ENCODE measurements around a stretch of chr17.

DNA sequence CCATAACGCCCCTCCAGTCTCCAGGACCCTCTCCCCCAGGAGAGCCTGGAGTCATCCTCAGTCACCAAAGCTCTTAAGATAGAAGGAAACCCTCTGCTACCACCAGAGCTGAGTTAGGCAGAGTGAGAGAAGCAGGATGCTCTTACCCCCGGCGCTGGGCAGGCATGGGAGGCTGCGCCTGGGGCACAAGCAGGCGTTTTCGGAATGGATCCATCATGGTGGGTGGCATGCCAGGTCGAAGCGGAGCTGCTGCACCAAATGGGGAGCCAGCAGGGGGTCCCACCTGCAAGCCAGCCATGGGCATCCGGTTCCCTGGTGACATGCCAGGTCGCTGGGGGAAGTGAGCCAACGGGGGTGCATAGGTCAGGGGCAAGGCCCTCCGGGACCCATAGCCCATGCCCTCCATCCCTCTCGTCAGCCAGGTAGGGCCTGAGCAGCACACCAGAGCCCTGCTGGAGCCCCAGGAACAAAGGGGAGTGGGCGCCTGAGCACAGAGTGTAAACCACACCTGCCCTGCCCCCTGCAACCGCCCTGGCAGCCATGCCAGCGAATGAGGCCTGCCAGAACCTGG lies 5.1 kb downstream of the SMARCD2 start:
- PRO-cap, 2 experiments: no peak in any of the 2 experiments

- PRO-cap, 2 experiments: no peak in any of the 2 experiments
These were observed 2.0 kb downstream of the SMARCD2 start for GRCh38 chr17:63840376-63841018.

GRCh38 chr17:63945713-63946186 lies 13.6 kb upstream of the CD79B start:
- PRO-cap, 2 experiments: no peak in any of the 2 experiments

GRCh38 chr17:63962864-63963544 lies 9.7 kb downstream of the SCN4A start:
- PRO-cap, 2 experiments: peak in 1 of 2 experiments; most common plus-strand start chr17:63963405 (in 1); most common minus-strand start chr17:63963196 (in 1)

GRCh38 chr17:64005333-64006356 lies 7.5 kb downstream of the PRR29 start:
- PRO-cap, 2 experiments: no peak in any of the 2 experiments

DNA sequence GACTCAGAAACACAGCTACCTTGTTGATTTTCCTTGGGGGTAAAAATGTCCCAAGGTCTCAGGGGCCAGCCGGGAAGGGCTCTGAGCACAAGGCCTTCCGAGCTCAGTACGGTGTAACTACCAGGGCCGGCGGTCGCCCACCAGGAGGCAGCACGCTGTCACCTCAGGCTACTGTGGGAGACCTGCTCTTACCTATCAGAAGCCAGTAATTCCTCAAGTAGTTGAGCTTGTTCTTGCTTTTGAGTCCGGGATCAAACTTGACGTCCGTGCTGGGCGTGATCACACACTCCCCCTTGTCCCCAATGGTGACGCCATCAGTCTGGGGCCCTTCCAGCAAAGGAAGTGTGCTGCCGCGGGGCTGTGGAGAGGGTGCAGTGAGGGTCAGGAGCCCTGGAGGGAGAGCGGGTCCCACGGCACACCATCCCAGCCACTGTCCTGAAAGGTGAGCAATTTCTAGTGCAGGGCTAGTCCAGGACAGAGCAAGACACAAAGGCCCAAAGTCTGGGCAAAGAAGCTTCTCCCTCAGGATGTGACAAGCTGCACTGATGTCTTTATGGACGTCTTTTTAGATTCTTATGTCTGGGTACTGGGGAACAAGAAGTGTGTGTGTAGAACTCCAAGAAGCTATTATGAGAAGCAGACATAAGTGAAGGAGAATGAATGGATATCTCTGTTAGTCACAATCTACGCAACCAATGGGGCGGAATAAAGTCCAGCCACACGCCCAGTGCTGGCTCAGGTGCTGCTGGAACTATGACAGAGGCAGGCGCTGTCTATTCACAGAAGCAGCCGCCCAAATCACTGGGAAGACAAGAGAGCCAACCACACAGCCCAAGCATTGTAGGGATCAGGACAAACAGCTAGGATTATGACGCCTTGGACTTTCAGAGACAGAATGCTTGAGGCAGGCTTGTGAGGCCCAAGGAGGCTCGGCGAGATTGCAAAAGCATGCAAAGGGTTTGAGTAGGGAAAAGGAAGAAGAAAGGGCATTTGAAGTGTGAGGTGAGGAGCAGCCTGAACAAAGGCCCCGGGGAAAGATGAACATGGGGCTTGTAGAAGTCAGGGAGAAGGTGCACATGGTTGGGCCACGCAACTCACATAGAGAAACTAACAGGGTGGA lies 43.7 kb upstream of the ICAM2 start:
- PRO-cap, 2 experiments: no peak in any of the 2 experiments

GRCh38 chr17:64130243-64131057 lies 506 bp upstream of the ERN1 start:
- PRO-cap, 2 experiments: peak in 2 of 2 experiments; most common plus-strand start chr17:64130354 (in 2); most common minus-strand start chr17:64130756 (in 2)

GRCh38 chr17:64329528-64330085 lies 61.1 kb downstream of the PECAM1 start:
- PRO-cap, 2 experiments: no peak in any of the 2 experiments

- PRO-cap, 2 experiments: no peak in any of the 2 experiments
These were observed 34.2 kb downstream of the PECAM1 start for GRCh38 chr17:64356497-64356802.

DNA sequence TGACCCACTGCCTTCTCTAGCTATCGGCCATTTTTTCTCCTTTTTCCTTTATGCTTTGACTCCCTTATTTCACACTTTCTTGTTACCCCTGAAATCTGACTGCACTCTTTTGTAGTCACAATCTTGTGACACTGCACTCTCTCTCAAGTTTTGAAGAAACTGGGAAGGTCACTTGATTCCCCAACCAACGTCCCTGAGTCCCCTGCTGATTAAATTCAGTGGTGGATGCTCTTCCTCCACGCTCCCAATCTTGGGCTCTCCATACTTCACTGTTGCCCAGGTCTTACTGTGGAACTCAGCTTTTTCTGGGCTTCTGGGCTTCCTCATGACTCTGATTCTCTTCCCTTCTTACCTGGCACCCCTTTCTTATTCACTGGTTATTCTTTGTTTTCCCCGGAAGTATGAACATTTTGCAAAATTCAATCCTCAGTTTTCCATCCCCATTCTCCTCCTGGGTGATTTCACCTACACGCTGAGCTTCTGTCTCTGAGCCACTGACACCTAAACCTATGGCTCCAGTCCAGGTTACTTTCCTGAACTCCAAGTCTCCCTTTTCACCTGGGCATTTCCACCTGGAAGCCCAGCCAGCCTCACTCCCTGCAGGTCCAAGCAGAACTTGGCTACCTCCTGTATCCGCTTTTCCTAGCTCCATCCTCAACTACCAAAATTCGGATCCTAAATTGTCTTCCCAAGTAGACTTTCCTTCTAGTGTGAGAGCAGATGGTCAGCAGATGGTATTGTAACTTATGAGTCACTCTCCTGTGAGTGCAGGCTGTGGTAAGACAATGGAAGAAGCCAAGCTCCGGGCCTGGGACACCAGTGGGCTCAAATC lies 33.6 kb downstream of the PECAM1 start:
- PRO-cap, 2 experiments: no peak in any of the 2 experiments

DNA sequence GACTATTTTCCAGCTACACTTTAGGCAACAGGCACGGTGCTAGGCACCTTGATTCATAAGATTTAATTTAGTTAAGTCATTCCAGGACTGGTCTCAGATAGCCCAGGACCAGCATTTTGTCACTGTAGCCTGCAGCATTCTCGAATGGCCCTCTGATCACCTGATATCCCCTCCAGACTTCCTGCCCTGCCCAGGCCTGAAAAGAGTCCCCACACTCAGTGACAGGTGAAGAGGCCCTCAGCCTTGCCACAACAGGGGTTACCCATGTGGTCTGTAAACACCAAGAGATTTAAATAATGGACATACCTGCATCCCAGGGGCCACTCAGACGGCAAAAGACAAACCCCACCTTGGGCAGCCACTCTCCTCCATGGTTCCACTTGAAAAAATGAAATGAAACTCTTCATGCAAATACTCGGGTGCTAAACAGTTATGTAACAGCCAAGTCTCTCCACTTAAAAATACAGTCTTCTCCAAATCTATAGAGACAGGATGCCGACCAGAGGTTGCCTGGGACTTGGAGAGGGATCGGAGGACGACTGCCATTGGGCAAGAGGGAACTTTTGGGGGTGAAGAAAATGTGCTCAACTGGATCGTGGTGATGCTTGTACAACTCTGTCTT lies 22.9 kb upstream of the PECAM1 start:
- PRO-cap, 2 experiments: no peak in any of the 2 experiments

DNA sequence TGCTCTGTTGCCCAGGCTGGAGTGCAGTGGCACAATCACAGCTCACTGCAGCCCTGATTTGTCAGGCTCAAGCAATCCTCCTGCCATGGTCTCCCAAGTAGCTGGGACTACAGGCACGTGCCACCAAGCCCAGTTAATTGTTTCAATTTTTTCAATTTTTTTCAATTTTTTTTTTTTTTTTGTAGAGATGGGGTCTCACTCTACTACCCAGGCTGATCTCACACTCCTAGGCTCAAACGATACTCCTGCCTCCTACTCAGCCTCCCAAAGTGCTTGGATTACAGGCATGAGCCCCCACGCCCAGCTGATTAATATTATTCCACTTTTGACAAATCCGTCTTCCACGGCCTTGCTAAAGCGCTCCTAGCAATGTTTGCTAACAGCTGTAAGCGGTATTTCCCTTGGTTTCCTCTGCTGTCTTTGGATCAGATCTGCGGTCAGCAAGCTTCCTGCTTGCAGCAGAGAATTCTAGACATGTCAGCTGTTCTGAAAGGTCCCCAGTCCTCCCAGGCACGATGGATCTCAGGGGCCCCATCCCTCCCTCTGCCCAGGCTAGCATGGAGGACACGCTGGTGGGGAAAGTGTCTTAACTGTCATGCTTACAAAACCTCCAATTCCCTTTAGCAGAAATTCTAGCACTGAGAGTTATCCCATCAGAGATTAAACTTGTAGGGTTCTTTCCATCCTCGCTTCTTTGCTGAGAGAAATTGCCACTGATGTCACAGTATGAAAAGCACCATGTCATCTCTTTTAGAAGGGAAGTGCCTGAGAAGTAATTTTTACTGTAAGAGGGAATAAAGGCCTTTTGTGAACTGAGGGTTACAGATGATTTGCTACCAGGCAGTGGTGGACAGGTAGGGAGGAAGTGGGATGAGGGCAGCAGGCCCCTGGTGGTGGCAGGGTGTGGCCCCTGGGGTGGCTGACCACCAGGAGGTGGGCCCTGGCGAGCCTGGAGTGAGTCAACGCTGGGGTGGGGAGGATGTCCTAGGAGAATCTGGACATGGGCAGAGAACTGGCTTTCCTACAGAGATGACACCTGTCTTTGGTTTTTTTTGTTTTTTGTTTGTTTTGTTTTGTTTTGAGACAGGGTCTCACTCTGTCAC lies 6.6 kb upstream of the MILR1 start:
- PRO-cap, 2 experiments: no peak in any of the 2 experiments

- PRO-cap, 2 experiments: no peak in any of the 2 experiments
These were observed 3.8 kb upstream of the POLG2 start for GRCh38 chr17:64500430-64501240.

- PRO-cap, 2 experiments: no peak in any of the 2 experiments
These were observed 9.1 kb downstream of the CEP95 start for GRCh38 chr17:64515606-64516520.

DNA sequence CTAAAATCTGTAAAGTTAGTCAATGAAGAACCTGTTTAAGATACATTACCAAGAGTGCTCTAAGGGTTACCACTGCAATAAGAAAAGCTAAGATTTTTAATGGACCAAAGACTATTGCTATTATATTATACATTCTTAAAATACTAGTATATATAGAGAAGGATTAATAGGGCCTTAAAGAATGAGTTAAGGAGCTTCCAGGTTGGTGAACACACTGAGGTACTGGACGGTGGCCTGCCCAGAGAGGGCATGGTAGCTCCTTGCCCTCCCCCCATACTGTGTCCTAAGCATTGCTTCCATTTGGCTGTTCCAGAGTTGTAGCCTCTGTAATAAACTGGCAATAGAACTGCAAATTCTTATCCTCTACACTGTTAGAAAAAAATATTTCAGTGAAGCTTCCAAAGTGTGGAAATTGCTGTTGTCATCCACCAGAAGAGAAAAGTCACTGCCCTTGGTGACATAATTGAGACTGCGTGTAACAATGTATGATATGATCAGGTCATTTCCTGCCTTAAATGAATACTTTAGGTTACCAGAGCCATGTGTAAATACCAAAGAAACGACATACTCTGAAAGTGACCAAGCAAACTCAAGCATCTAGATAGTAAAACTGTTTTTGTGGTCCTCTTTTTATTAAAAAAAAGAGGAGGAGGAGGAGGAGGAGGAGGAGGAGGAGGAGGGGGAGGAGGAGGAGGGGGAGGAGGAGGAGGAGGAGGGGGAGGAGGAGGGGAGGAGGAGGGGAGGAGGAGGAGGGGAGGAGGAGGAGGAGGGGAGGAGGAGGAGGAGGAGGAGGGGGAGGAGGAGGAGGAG lies 65.9 kb downstream of the CEP95 start:
- PRO-cap, 2 experiments: no peak in any of the 2 experiments

- PRO-cap, 2 experiments: no peak in any of the 2 experiments
These were observed 96.3 kb upstream of the SMURF2 start for GRCh38 chr17:64758454-64758685.

GRCh38 chr17:64789870-64790579 lies 127.9 kb upstream of the SMURF2 start:
- PRO-cap, 2 experiments: no peak in any of the 2 experiments

DNA sequence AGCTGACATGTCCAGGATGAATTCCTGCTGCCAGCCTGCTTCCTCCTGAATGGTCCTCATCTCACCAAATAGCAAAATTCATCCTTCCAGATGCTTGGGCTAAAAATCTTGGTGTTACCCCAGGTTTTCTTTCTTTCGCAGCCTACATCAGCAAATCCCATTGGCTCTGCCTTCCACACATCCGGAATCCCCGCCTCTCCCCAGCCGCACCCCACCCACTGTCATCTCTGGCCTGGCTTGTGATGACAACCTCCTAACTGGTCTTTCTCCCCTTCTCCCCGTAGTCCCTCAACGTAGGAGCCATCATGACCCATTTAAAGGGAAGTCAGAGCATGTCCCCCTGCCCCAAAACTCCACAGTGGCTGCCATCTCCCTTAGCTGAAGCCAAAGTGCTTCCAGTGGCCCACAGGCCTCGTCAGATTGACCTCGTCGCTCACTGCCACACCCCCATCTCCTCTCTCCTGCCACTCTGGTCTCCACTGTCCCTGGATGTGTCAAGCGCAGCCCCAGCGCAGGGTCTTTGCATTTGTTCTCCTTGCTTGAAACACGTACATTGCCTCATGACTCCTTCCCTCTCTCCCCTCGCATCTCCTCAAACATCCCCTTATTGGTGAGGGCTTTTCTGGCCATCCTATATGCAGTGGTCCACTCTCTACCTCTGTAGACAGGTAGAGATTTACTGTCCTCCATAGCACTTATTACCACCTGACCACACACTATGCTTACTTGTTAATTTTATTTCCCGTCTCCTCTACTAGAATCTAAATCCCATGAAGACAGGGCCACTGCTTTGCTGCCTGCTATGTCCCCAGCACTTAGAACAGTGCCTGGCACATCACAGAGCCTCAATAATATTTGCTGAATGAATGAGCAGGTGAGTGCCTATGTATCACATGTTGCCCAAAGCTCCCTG lies 116.9 kb downstream of the LRRC37A3 start:
- PRO-cap, 2 experiments: no peak in any of the 2 experiments

GRCh38 chr17:65014156-65014987 lies 42.2 kb downstream of the GNA13 start:
- PRO-cap, 2 experiments: no peak in any of the 2 experiments

DNA sequence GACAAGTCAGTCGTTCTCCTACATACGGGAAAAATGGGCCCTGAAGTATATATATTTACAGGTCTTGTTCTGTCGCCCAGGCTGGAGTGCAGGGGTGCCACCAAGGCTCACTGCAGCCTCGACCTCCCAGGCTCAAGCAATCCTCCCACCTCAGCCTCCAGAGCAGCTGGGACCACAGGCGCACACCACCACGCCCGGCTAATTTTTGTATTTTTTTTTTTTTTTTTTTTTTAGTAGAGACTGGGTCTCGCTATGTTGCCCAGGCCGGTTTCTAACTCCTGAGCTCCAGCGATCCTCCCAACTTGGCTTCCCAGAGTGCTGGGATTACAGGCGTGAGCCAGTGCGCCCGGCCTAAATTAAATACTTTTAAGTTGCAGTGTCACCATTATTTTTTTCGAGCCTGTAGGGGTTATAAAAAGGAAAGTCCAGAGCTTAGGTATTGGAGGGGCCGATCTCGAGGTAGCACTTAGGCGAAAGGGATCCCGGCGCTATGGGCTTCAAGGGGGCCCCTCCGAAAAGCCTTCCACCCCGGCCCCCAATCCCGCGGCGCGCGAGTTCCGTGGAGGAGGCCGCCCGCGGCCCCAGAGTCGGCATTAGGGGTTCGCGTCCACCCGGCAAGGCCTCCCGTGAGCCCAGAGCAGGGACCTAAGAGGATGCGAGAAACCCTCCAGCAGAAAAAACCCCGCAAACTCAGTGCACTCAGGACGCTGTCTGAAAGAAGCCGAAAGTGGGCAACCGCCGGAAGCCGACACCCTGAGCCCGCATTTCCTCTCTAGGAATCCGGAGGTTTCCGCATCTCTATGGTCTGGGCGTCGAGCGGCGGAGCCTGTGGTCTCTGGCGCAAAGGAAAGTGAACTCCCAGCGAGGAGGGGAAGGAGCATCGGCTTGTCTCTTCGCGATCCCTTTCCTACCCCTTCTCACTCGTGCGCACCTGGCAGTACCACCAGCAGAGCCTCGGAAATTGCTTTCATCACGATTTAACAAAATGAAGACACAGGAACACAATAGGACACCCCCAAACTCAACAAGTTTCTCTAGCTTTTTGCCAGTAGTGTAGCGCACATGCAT lies 14.2 kb upstream of the RGS9 start:
- PRO-cap, 2 experiments: peak in 2 of 2 experiments; most common plus-strand start position 813 of the sequence (in 2); most common minus-strand start position 709 of the sequence (in 2)

Data from right ventricle myocardium (tissue), 1 donor.